H9 (cell line): ENCODE measurements around the gene CDKN1B.

DNA sequence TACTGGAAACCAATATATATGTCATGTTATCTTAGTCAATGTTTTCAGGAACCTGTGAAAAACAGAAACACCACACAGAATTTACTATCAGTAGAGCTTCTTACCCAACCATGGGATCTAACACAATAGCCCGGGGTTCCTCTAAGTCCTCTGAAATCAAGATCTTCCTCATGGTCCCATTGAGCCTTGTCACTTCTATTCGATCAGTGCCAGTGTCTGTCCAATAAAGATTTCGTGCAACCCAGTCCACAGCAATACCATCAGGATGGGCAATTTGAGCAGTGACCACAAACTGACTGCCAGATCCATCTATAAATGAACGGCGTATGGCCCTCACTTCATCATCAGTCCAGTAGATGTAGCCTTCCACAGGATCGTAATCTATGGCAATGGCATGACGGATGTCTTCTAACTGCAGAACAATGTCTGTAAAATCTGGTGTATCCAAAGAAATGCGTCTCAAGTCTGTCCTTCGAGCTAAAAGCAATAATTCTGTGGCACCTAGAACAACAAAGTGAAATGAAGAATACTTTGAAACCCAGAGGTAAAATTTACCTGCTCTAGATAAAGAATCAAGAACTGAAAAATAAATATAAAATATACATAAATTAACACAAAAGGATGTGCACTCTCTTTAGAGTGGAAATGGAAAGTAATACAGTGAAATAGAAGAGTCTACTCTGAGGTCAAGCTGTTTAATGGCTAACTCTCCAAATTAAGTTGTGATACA, 85.7 kb downstream of the LRP6 start:
- PRO-cap, result no peak

GRCh38 chr12:12264268-12264676, 2.6 kb downstream of the LRP6 start:
- PRO-cap, result no peak

DNA sequence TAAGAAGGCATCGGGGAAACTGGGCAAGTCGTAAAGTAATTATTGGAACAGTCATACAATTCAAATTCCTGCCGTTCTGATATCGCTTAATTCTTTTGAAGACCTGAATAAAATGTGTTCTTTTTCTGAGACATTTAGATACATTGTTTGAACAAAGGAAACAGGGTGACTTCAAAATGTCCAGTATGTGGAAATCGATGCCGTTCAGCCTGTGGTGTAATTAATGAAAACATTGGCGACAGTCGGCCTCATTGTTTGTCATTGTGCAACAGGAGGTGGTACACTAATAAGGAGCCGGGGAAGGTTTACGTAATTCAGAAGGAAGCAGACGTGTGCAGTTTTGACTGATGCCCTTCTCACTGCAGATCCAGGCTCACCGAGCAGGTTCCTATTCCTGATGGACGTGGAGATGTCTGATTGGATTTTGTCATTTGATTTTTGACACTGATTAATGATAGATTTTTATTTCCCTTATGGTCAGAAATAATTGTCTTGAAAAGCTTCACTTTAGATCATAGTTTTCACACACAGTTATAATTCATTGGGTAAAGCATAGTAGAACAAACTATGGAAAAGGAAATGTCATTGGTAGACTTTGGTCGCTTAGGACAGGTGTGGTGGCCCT, 92.8 kb downstream of the BORCS5 start:
- PRO-cap, result no peak

DNA sequence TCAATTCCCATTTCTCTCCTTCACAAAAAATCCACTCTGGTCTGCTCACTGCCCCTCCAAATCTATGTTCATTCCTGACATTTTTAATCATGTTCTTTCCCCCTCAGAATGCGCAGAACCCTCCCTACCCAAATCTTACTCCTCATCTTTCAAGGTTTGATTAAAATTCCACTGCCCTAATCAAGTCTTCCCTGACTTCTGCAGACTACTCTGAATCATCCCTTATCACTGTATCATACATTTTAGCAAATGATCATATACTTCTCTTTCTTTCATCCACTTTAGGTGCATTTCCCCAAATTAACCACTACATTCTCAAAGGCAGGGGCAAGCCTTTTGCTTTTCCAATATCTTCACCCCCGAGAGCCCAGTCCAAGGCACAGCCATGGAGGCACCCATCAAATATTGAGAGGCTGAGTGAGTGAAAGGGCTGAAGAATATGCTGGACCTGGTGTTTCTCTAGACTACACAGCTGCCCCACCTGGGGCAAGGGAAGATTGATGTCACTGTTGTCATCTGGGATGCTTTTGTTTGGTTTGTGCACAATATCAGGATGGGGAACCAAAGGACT, 51.2 kb downstream of the DUSP16 start:
- PRO-cap, result no peak

DNA sequence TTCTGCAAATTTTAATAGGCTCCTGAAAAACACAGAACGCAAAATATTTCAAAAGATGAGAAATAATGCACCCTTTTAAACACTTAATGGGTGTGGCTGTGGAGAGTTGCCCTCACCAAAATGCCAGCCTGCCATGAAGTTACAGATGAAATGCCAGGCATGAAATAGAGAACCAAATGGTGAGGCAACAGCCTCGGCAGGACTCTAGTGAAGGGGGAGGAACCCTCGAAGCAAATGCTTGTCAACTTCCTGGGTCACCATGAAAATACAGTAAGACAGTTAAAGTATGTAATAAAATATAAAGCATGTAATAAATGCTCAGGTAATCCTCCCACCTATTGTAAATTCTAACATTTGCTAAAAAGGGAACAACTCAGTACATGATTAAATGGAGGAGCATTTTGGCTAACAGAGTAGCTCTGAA, 24.1 kb downstream of the DUSP16 start:
- PRO-cap, result no peak

GRCh38 chr12:12559664-12560430, 2.8 kb downstream of the DUSP16 start:
- PRO-cap, result no peak

DNA sequence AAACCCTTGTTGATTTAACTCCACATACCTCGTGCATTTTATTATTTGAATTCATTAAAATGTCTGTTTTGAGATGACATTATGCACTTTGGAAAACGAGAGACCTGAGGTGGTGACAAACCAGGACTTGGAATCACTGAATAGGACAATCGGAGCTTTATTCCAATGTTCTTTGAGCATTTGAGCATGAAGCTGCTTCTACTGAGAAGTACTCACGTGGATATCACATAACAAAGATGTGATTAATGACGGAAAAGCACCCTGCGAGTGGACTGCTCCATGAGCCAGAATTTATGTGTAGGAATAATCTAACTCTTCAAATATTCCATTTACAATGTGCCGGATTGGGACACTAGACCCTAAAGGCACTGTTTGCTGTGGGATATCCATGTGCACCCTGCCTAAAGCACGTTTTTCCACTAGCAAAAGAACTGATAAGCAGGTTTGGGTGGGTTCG, 820 bp upstream of the DUSP16 start:
- PRO-cap, result no peak

DNA sequence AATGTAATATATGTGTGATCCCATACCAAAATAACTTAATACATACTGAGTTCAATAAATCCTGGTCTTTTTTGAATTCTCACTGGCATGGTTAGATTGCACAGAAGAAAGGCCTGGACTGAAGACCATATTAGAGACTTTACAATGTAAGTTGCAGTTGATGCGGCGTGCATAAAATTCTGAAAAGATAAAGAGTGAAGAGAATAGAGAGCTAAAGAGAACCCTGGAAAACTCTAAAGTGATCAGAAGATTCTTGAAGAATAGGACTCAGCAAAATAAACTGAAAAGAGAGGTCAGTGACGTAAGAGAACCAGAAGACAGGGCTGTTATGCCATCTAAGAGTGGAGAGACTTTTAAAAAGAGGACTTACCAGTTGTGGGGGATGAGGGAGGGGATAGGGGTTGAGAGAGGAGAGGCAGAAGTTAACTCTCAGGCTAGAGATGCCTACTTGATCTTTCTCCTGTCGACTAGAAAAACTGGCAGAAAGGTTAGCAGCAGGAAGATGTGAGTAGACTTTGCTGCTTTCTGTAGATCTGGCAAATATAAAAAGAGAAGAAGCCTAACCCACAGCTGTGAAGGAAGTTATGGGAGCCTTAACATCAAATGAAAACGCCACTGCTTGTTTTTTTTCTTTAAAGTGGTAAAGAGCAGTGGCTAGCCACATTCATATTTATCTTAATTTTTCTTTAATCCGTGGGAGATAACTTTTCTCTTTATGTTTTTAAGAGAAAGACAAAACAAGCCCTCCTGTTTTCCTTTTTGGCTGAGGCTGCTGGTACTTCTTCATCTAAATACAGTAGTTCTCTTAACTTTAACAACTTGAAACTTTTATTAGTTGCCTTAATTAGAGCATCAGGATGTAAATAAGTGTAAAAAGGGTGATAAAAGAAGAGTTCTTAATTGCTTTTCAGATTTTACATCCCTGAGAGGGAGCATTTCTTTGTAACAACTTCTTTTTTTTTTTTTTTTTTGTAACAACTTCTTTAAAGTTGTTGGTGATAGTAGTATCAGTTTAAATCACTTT, 10.8 kb downstream of the CREBL2 start:
- PRO-cap, result no peak

GRCh38 chr12:12717284-12717892, at the start of gene CDKN1B:
CDKN1B (plus strand) TSS chr12:12717368.
- PRO-cap, result bidirectional peak, plus-strand start at chr12:12717372, minus-strand start at chr12:12717236; bidirectional peak, plus-strand start at chr12:12717615, minus-strand start at chr12:12717619

- PRO-cap, result no peak
Observed at GRCh38 chr12:12726435-12727120, 9.4 kb downstream of the CDKN1B start.

GRCh38 chr12:12764776-12765080, 20.7 kb upstream of the APOLD1 start:
- PRO-cap, result unidirectional peak, minus-strand start at chr12:12765028

DNA sequence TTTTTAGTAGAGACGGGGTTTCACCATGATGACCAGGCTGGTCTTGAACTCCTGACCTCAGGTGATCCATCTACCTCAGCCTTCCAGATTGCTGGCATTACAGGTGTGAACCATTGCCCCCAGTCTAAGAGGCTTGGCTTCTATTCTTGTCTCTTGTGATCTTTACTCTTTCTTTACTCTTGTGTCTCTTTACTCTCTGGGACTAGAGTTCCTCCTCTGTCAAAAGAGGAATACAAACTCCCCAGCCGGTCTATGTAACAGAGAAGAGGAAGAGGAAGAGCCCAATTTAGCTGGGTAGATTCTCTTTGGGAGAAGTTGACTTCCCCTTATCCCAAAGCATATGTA, 4.0 kb upstream of the DDX47 start:
- PRO-cap, result no peak

GRCh38 chr12:12831802-12832001, 18.6 kb downstream of the DDX47 start:
- PRO-cap, result no peak

DNA sequence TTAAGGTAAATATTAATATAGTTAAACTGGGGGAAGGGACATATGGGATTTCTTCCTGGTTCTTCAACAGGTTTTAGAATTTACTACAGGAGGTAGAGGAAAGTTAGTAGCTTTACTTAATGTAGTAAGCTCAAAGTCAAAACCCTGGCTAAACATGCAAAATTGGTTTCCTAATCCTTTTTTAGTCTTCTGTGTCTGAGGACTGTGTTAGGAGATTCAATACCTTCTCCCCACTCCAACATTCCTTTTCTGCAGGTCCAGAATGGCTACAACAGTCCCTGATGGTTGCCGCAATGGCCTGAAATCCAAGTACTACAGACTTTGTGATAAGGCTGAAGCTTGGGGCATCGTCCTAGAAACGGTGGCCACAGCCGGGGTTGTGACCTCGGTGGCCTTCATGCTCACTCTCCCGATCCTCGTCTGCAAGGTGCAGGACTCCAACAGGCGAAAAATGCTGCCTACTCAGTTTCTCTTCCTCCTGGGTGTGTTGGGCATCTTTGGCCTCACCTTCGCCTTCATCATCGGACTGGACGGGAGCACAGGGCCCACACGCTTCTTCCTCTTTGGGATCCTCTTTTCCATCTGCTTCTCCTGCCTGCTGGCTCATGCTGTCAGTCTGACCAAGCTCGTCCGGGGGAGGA, 16.7 kb downstream of the GPRC5A start:
- PRO-cap, result no peak

- PRO-cap, result no peak
Observed at GRCh38 chr12:13099661-13100180, 3.7 kb downstream of the GSG1 start.

DNA sequence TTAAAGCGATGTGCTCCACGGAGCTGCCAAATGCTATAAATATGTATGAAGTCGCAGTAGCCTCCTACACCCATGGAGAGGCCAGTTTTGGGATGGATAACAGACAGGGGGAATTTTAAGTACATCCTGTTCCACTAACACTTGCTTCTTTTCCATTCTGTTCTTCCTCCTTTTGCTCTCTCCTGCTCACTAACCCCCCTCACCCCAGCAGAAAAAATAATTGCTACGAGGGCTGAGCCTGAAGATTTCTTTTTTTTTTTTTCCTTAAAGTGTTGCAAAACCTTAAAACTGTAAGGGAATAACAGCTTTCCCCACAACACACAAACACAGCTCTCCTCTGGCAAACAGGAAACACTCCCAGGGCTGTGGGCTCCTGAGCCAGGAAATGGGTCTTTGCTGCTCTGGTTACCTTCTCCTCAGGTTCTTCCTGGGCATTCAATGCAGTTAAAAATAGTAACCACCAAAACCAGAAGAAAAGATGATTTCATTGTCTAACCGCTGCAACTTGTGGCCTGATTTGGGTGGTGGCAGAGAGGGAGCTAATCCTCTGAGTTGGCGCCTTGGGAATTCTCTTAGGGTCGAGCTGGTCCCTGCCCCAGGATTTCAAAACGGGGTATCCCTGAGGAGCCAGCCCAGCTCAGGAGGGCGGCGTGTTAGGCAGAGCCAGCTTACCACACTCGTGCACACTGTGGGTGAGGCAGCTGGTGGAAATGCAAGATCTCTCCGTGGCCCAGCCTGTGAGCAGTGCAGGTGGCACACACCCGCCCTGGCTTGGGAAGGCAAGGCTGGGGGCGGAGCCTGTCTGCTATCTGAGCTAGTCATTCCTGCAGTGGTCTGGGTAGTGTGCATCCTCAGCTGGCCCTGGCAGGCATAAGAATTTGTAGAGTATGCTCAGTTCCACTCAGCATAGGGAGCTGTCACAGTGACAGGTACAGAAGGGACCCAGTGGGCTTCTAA, 17.1 kb upstream of the EMP1 start:
- PRO-cap, result no peak

- PRO-cap, result no peak
Observed at GRCh38 chr12:13205609-13206907, 9.5 kb downstream of the EMP1 start.

- PRO-cap, result no peak
Observed at GRCh38 chr12:13208576-13209612, 12.4 kb downstream of the EMP1 start.

DNA sequence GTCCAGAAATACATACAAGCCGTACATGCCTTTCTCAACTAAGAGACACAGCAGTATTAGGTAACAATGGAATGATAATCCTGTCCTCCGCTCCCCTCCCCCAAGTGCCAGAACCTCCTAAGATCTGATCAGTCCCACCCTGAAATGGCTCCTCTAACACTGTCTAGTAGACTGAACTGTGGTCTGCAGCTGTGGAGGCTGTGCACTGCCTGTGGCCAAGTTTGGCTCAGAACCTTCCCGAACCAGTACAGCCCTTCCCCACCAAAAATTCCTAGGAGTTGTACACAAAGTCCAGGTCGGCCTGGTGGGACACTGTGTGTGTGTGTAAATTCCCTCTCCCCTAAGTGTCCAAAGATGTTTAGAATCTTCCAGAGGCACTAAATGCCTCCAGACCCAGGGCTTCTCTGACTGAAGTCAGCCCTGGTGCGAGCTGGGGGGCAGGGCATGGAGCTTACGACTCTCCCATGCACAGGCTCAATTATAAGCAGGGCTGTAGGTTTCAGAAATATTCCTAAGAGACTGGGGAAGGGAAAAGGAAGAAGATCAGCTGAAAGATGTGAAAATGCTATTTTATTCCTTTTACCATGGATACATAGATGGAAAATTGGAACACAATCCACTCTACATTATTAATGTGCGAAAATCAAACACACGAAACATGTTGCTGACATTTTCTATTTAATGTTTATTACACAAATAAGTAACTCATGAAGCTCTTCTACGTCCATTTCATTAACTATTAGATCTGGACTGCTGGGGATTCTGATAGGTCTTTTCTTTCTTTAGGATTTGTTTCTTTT, 106.9 kb upstream of the ATF7IP start:
- PRO-cap, result no peak

DNA sequence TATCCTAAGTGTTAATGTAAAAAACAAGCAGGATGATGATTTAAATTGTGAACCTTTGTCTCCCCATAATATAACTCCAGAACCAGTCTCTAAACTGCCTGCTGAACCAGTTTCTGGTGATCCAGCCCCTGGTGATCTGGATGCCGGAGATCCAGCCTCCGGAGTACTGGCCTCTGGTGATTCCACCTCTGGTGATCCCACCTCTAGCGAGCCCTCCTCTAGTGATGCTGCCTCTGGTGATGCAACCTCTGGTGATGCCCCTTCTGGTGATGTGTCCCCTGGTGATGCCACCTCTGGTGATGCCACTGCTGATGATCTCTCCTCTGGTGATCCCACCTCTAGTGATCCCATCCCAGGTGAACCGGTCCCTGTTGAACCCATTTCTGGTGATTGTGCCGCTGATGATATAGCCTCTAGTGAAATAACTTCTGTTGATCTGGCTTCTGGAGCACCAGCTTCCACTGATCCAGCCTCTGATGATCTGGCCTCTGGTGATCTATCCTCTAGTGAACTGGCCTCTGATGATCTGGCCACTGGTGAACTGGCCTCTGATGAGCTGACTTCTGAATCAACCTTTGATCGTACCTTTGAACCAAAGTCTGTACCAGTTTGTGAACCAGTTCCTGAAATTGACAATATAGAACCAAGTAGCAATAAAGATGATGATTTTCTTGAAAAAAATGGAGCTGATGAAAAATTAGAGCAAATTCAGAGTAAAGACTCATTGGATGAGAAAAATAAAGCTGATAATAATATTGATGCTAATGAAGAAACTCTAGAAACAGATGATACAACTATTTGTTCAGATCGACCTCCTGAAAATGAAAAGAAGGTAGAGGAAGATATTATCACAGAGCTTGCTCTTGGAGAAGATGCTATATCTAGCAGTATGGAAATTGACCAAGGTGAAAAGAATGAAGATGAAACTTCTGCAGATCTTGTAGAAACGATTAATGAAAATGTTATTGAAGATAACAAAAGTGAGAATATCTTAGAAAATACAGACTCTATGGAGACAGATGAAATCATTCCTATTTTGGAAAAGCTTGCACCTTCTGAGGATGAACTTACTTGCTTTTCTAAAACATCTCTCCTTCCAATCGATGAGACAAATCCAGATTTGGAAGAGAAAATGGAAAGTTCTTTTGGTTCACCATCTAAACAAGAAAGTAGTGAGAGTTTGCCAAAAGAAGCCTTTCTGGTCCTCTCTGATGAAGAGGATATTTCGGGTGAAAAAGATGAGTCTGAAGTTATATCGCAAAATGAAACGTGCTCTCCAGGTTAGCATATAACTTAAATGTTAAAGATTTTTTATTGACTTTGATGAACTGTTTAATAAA, 59.2 kb downstream of the ATF7IP start:
- PRO-cap, result no peak